ENCODE measurements around a stretch of chr10.

DNA sequence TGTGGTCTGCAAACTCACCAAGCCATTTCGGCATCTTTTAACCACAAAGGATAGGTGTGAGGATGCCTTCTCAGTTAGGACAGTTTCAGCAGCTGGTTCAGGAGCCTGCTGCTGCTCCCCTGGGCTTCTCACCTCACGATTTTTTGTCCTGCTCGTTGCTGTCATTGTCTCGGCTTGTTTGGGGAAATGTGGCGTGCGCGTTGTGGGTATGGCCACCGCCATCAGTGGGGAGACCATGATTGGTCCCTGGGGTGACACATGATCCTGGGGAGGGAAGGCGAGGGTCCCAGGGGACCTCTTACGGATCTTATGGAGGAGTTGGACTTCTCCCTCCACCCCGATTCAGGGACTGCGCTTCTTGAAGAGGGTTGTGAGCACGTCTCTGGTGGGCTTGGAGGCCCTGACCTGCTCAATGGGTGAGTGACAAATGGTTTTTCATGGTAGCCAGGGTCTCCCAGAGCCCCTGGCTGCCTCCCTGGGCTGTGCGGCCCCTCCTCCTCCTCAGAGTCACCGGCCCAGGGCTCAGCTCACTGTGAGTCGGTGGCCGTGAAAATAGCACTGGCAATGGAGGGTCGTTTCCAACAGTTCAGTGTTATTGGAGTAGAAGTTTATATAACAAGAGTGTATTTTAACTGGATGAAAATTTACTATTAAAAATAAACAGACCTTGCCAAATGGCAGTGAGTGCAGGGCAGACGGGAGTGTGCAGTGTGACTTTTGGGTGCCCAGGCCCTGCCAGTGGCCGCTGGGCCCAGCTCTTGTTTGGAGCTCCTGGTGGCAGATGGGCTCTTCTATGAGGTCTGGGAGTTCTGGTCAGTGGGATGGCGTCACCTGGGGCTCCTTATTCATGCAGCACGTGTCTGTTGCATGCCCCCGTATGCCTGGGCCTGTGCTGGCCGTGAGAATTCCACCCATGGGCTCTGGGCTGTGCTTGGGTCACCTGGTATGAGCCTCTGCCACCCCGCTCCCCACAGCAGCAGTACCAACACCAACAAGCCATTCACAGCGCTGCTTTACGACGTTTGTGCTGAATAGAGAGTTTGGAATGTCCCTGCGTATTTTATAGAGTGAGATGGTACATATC is 26.8 kb downstream of the INPP5A start:
- PRO-cap, 10 experiments = no peak in any of the 10 experiments

- PRO-cap, 10 experiments = no peak in any of the 10 experiments
Observed at GRCh38 chr10:132567419-132567804, 29.8 kb downstream of the INPP5A start.

DNA sequence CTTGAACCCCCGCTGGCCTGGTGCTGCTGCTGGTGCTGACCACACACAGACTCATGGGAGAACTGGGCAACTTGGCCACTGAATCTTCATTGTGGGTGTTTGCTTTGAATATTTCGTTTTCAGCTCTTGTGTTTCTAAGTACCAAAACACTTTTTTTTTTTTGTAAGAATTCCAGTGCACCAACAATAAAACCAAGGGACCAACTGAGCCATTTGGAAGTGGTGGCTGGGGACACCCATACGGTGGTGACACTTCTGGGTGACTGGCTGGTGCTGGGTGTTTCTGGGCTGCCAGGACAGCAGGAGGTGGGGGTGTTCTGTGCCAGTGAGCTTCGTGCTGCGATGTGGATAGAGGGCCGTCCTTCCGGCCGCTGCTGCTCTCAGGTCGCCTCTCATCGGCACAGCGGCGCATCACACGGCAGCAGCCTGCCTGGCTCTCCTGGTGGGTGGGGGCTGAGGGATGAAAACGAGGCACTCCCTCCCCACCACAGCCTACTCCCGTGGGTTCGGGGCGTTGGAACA is 33.0 kb downstream of the INPP5A start:
- PRO-cap, 10 experiments = peak in 1 of 10 experiments; most common plus-strand start position 390 of the sequence (in 1); most common minus-strand start position 404 of the sequence (in 1)

DNA sequence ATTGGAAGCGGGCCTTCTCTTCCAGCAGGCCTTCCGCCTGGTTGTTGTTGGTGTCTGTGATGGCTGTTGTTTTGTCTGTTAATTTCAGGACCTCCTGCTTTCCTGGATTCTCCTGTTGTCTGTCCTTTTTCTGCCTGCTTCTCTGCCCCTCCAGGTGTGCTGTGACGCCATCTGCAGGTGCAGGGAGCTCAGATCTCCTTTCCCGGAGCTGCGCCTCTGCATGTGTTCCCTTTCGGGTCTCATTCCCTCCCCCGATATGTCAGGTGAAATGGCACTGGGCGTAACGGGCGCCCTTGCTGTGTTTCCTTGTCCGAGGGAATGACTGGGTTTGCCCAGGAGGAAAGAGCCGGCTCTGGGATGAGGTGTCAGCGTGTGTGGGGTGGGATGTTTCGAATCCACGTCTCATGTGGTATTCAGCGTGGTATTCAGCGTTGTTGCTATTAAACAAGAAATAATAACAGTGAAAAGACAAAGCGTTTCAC is 54.0 kb downstream of the INPP5A start:
- PRO-cap, 10 experiments = no peak in any of the 10 experiments

- PRO-cap, 10 experiments = no peak in any of the 10 experiments
Observed at GRCh38 chr10:132656432-132656901, 118.9 kb downstream of the INPP5A start.

- PRO-cap, 10 experiments = peak in 2 of 10 experiments; most common plus-strand start chr10:132725414 (in 2)
Observed at GRCh38 chr10:132724498-132725624, 61.1 kb downstream of the NKX6-2 start.

DNA sequence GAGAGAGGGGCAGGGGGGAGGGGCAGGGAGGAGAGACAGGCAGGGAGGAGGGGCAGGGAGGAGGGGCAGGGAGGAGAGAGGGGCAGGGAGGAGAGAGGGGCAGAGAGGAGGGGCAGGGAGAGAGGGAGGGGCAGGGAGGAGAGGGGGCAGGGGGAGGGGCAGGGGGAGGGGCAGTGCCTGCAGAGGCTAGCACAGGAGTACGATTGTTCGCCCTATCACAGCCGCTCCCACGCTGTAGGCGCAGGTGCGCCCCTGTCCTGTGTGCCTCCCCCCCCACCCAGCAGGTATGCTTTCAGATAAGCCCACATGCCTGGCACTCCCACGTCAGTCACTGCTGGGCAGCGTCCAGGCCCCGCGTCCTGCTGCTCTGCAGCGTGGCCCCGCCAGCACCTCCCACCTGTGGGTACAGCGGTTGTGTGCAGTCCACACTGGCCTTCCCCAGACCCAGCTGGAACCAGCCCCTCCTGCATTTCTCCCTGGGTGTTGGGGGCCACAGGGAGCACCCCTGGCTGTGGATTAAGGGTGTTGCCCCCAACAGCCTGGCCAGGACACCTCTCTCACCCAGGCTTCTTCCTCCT is 10.8 kb downstream of the NKX6-2 start:
- PRO-cap, 10 experiments = peak in 1 of 10 experiments; most common plus-strand start position 327 of the sequence (in 1); most common minus-strand start position 333 of the sequence (in 1)

DNA sequence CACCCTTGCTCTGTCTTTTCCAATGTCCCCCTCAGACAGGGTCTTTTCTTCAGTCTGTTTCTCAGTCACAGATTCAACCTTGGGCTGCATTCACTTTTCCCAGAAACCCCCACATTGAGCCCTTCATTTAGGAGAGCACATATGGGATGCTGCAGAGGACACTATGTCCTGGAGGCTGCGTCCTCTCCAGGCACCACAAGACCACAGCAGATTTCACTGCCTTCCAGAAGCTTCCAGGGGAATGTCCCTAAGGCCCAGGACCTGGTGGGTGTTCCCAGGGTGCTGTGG is 57.0 kb upstream of the NKX6-2 start:
- PRO-cap, 10 experiments = peak in 5 of 10 experiments; most common minus-strand start position 111 of the sequence (in 5)

DNA sequence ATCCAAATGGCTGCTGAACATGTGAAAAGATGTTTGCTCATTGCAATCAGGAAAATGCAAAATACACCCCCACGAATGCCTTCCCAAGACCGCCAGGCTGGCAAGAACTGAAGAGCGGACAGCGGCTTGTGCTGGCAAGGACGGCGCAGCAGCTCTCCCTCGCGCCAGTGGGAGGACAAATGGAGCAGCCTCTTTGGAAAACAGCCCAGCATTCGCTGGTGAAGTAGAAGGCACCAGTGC is 2.5 kb downstream of the KNDC1 start:
- PRO-cap, 10 experiments = no peak in any of the 10 experiments

GRCh38 chr10:133229028-133229528 is 939 bp upstream of the UTF1 start:
- PRO-cap, 10 experiments = no peak in any of the 10 experiments

DNA sequence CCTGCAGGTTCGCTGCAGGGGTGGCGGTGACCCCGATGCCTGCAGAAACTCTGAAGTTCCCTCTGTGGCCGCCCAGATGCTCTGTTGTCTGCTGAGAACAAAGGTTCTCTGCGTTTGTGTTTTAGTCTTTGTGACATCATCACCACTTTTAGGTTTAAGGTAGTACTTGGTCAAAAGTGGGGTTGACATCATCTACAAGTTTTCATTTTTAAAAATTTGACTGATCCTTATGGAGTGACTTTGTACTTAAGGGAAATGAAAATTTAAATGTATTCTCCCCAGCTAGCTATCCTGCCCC is 920 bp downstream of the VENTX start:
- PRO-cap, 10 experiments = no peak in any of the 10 experiments

- PRO-cap, 10 experiments = no peak in any of the 10 experiments
Observed at GRCh38 chr10:133254349-133254712, 16.7 kb downstream of the VENTX start.

- PRO-cap, 10 experiments = peak in 5 of 10 experiments; most common plus-strand start chr10:133259566 (in 2); most common minus-strand start chr10:133259239 (in 1)
Observed at GRCh38 chr10:133258673-133259810, 17.6 kb downstream of the ADAM8 start.

DNA sequence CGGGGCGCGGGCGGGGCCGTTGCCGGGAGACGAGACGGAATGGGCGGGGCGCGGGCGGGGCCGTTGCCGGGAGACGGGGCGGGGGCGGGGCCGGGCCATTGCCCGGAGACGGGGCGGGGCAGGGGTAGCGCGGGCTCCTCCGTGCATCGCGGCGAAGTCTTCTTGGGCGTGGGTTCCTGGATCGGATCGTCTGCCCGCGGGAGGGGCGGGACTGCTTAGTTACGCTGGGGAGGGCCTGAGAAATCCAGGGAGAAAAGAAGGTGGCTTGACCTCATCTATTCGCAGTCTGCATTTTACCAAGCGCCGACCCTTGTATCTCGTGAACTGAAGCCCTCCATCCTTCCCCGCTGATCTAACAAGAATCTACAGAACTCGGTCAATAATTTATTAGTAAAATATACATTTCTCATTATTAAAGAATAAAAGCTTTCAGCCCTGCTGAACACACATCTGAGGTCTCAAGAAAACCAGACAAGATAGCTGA is 14.6 kb downstream of the ADAM8 start:
- PRO-cap, 10 experiments = peak in 6 of 10 experiments; most common plus-strand start position 122 of the sequence (in 2)

- PRO-cap, 10 experiments = no peak in any of the 10 experiments
Observed at GRCh38 chr10:133264270-133265226, 12.1 kb downstream of the ADAM8 start.

- PRO-cap, 10 experiments = no peak in any of the 10 experiments
Observed at GRCh38 chr10:133453523-133453873, 247 bp upstream of the SCART1 start.

DNA sequence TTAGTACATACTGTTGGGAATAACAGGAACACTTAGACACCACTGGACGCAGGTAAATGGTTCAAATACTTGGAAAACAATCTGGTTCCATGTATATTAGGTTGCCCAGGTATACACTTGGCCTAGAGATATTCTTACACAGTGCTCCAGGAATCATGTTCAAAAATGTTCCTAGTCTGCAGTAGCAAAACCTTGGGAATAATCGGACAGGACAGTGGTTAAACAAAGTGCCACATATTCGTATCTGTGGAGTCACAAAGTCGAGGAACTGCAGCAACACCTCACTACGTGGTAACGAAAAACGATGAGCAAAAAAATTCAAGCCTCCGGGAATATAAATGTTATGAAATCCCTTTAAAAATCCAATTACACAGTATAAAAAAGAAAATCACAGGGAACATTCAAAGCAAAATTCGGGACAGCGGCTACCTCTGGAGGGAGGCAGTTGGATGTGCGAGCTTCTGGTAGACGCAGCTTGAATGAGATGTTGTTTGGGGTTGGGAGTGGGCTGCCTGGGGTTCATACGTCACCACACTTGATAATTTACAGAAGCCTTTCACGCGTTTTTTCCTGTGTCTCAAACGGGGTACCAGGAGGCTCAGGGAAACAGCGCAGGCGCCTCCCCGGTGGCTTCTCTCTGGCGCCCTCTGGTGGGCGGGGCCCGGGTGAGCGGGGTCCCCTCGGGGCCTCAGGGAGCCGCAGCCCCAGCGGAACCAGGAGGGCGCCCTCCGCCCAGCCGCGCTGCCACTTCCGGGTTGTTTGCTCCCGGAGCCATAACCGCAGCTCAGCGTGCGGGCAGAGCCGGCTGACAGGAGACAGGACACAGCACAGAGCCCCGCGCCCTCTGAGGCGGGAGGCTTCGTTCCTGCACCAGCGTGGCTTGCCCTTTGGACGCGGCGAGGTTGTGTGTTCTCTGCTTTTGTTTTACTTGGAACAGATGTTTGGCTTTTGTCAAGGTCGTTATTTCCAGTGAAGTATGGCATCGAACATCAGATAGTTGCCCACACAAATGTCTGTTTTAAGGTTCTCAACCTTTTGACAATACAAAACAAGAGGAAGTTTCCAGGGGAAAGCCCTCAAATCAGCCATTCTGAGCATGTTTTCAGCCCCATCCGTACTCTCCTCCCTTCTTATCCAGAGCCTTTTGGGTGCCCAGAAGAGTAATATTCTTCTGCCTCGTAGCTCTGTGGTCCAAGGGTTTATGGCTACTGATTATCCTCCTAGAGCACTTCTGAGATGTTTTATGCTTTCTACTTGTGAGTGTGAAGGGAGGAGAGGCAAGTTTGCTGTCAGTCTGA is 7.1 kb upstream of the CYP2E1 start:
- PRO-cap, 10 experiments = peak in 10 of 10 experiments; most common plus-strand start position 798 of the sequence (in 7)

DNA sequence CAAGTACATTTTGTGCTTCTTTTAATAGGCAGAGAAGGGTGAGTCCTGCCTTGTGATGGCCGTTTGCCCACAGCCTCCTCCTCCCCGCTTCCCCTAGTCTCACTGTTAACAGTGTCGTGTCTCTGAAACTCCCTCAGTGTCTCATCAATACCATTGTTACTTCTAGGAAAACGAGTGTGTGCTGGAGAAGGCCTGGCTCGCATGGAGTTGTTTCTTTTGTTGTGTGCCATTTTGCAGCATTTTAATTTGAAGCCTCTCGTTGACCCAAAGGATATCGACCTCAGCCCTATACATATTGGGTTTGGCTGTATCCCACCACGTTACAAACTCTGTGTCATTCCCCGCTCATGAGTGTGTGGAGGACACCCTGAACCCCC is 11.4 kb downstream of the CYP2E1 start:
- PRO-cap, 10 experiments = no peak in any of the 10 experiments

DNA sequence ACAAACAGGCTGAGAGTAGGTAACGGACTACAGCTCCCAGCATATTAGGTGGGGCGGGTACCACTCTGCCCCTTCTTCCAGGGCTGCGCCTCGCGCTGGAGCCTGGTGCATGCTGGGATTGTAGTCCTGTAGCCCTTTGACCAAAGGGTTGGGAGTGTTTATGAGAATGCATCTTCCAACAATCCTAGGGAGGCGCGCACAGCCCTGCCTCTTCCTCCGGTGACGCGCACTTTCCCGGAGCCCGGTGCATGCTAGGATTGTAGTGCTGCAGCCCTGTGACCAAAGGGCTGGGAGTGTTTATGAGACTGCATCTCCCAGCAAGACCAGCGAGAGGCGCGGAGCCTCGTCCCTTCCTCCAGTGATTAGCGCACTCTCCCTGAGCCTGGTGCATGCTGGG is 22.4 kb upstream of the FRG2B start:
- PRO-cap, 10 experiments = peak in 3 of 10 experiments; most common minus-strand start position 100 of the sequence (in 2)